ENCODE measurements around the gene CERS4.

DNA sequence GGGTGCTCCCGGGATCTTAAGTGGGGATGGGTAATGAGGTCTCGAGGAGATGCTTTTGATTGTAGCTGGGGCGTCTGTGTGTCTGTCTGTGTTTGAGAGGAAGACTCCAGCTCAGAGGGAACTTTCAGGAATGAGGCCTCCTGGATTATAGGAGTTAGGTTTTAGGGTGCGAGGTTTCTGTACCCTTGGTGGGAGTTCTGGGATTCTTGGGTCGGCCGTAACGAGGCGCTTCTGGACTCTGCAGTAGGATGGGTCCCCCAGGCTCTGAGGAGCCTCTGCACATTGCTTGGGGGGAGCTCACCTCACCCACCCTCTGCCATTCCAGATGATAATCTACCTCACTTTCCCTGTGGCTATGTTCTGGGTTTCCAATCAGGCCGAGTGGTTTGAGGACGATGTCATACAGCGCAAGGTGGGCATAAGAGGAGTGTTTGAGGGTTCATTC, 677 bp downstream of the PET100 start:
- PRO-cap: no peak
- RRBS: no CpG with 5 or more reads among the region's 11 CpGs

DNA sequence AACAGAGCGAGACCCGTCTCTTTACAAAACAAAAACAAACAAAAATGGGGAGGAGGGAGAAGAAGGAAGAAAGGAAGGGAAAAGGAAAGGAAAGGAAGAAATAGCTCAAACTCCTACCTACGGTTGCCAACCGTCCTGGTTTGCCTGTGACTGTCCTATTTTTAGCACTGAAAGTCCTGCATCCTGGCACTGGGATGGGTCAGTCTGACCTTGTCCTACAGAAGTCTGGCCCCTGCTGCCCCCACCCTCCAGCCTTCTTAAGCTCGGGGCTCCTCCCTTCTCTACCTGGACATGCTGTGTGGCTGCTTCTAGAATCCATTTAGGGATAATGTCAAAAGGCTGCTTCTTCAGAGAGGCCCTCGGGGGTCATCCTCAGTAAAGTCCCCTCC, 1.2 kb upstream of the STXBP2 start:
- PRO-cap: no peak
- RRBS: no CpG with 5 or more reads among the region's 6 CpGs

DNA sequence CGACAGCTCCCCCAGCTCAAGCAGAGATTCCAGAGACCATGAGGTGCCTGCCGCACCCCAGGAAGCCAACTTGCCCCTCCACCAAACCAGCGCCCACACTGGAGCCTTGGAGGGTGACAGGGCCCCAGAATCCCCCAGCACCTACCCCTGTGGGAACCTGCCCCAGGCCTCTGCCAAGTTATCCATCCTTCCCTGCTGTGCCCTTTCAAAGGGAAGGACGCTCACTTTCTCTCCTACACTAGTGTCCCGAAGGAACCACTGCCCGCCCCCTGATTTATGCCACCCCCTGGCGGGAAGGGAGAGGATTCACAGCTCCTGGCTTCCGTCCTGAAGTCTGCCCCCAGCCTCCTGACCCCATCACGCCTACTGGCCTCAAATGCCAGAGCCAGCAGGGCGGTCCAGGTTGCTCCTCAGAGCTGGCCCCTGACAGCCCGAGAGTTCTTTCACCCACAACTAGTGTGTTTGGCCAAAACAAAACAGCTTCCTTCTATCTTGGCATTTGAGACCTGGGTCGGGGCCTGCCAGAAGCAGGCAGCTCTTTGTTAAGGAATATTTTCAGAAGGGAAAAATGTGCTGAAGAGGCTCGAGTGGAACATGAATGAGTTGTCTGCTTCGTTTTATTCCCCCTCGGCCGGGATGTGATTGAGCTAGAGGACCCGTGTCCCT, 1.5 kb downstream of the EVI5L start:
- PRO-cap: no peak
- RRBS: no CpG with 5 or more reads among the region's 17 CpGs

- PRO-cap: unidirectional peak, plus-strand start at chr19:7871774
- RRBS: no CpG with 5 or more reads among the region's 22 CpGs
Measured at GRCh38 chr19:7871260-7872163, 2.7 kb downstream of the PRR36 start.

DNA sequence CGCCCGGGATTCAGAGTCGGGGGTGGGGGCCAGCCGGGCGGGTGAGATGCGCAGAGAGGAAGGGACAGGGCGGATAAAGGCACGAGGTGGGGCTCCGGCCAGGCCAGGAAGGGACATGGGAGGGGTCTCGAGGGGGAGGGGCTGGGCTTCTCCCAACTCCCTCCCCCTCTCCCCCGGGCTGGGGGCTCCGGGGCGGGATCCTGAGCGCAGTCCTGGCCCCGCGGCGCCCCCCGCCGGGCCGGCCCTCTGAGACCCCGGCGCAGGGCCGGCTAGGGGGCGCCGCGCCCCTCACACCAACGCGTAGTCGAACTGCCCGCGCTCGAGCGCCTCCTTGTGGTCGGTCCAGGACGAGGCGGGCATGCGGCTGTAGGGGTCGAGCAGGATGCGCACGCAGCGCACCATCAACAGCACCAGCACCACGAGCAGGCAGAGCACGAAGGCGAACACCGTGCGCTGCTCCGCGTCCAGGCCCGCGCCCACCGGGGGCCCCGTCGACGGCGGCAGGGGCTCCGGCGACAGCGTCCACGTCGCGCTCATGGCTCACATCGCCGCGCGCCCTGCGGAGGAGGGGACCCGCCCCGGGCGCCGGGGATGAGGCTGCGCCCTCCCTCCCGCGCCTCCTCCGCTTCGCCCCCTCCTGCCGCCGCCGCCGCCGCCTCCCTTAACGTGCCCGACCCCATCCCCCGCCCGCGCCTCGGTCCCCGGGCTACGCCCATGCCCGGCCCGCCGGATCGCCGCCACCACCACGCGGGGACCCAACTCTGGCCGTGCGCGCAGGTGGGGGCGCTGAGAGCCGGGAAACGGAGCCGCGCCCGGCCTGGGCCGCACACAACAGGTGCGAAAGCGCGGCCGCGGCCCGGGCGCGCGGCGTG, 697 bp downstream of the CTXN1 start:
- PRO-cap: no peak
- RRBS: 3% methylated on average over 61 of the region's 115 CpGs

GRCh38 chr19:7937829-7938440, 5.5 kb downstream of the TIMM44 start:
- PRO-cap: no peak
- RRBS: no CpG with 5 or more reads among the region's 11 CpGs

DNA sequence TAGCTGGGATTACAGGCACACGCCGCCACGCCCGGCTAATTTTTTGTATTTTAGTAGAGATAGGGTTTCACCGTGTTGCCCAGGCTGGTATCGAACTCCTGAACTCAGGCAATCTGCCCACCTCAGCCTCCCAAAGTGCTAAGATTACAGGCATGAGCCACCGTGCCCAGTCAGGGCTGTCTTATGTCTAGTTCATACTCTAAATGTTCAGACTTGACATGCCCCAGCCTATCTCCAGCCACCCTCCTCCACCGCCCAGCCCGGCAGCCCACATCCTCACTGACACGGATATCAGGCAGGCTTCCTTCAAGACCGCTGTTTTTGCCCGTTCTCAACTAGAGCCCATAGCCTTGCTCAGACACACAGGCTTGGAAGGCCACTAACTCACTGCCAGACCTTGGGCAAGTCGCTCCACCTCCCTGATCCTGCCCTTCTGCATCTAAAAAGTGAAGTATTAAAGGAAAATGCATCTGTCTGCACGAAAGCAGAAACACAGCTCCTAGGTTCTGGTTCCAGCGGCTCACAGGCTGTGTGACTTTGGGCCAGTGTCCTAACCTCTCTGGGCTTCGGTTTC, 14.7 kb upstream of the CERS4 start:
- PRO-cap: no peak
- RRBS: no CpG with 5 or more reads among the region's 16 CpGs

DNA sequence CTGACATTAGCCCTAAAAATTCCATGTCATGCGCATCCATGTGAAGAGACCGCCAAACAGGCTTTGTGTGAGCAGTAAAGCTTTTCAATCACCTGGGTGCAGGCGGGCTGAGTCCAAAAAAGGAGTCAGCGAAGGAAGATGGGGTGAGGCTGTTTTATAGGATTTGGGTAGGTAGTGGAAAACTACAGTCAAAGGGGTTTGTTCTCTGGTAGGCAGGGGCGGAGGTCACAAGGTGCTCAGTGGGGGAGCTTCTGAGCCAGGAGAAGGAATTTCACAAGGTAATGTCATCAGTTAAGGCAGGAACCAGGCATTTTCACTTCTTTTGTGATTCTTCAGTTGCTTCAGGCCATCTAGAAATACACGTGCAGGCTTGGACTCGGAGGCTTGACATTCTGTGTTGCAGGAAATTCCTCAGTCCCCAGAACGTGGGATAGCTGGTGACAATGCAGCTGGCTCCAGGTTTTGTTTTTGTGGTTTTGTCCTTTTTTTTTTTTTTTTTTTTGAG, 5.5 kb upstream of the CERS4 start:
- PRO-cap: no peak
- RRBS: no CpG with 5 or more reads among the region's 8 CpGs

- PRO-cap: bidirectional peak, plus-strand start at chr19:8209157, minus-strand start at chr19:8208968
- RRBS: 7% methylated on average over 13 of the region's 37 CpGs
Measured at GRCh38 chr19:8208631-8209078, 515 bp upstream of the CERS4 start.

- PRO-cap: bidirectional peak, plus-strand start at chr19:8209376, minus-strand start at chr19:8209204; bidirectional peak, plus-strand start at chr19:8209821, minus-strand start at chr19:8209481; unidirectional peak, minus-strand start at chr19:8210040
- RRBS: 2% methylated on average over 75 of the region's 105 CpGs
Measured at GRCh38 chr19:8209253-8210476, at the start of gene CERS4. Gene CERS4 (plus strand): TSS chr19:8209370.

GRCh38 chr19:8248065-8248624, 39.0 kb downstream of the CERS4 start:
- PRO-cap: no peak
- RRBS: no CpG with 5 or more reads among the region's 8 CpGs

- PRO-cap: no peak
- RRBS: no CpG with 5 or more reads among the region's 17 CpGs
Measured at GRCh38 chr19:8319933-8320509, 1.2 kb downstream of the NDUFA7 start.

DNA sequence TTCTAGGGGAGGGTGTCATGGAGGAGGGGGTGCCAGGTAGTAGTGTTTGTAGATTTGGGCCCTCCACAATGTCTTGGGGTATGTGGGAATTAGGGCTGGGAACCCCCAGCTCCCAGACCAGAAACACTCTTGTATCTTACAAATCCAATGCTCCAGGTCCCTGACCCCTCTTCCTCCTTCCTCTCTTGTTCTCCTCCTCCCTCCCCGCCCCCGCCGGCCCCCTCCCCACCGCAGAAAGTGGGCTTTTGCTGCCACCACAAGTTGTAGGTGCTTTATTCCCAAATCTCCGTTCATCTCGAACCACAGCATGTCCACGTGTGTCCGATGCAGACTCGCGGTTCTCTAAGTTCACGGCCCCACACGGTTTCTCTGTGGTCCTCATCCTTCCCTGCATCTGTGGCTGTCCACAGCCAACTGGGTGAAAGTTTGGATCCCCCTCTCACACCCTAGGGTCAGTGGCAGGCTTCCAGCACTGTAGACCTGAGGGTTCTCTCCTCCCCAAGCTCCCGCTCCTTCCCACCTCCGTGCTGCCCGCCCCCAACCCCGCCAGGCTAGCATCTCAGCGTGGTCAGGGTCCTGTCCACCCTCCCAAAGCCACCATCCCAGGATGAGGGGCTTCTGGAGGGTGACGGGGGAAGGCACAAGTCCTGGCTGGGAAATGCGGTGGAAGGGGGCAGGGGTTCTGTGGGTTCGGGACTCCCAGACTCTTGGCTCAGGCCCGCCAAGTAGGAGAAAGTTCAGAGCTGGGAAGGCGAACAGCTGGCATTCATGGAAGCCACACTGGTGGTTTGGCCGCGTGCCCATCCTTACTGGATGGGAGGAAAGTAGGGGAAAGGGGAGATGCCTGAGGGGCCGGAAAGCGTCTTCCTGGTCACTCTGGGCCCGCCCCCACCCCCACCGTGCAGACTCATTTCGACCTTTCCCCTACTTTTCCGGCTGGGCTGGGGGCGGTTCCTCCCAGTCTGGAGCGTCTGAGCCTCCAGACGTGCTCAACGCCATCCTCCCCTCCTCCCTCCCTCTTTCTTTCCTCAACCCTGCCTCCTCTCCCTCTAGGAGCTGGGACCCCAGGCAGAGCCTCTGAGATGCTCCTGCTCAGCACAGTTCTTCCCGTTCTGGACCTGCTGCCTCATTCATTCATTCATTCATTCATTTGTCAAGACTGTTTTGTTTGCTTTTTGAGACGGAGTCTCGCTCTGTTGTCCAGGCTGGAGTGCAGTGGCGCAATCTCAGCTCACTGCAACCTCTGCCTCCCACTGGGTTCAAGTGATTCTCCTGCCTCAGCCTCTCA, 3.2 kb downstream of the ANGPTL4 start:
- PRO-cap: no peak
- RRBS: 5% methylated on average over 5 of the region's 38 CpGs

DNA sequence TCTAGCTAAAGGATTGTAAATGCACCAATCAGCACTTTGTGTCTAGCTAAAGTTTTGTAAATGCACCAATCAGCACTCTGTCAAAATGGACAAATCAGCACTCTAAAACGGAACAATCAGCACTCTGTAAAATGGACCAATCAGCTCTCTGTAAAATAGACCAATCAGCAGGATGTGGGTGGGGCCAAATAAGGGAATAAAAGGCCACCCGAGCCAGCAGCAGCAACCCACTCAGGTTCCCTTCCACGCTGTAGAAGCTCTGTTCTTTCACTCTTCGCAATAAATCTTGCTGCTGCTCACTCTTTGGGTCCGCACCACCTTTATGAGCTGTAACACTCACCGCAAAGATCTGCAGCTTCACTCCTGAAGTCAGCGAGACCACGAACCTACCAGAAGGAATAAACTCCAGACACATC, 10.8 kb upstream of the RAB11B start:
- PRO-cap: no peak
- RRBS: no CpG with 5 or more reads among the region's 8 CpGs

DNA sequence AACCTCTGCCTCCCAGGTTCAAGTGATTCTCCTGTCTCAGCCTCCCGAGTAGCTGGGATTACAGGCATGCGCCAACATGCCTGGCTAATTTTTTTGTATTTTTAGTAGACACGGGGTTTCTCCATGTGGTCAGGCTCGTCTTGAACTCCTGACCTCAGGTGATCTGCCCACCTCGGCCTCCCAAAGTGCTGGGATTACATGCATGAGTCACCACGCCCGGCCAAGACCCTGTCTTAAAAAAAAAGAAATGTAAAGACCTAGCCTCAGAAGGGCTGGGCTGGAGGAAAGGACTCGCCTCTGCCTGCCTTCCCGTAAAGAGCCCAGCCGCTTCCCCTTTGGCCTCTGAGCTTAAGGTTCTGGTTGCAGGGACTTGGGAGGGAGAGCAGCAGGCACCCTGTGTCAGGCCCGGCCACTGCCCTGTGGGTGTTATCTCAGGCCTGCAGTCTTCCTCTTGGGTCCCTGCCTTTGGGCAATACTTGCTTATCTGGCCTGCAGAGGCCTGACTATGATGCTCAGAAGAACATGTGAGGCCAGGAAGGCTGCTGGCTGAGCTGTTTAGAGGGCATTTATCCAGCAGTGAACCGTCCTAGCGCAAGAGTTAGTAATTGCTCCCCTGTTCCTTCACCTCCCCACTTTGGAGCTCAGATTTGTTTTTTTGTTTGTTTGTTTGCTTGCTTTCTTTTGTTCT, 4.9 kb downstream of the MARCHF2 start:
- PRO-cap: no peak
- RRBS: no CpG with 5 or more reads among the region's 13 CpGs

DNA sequence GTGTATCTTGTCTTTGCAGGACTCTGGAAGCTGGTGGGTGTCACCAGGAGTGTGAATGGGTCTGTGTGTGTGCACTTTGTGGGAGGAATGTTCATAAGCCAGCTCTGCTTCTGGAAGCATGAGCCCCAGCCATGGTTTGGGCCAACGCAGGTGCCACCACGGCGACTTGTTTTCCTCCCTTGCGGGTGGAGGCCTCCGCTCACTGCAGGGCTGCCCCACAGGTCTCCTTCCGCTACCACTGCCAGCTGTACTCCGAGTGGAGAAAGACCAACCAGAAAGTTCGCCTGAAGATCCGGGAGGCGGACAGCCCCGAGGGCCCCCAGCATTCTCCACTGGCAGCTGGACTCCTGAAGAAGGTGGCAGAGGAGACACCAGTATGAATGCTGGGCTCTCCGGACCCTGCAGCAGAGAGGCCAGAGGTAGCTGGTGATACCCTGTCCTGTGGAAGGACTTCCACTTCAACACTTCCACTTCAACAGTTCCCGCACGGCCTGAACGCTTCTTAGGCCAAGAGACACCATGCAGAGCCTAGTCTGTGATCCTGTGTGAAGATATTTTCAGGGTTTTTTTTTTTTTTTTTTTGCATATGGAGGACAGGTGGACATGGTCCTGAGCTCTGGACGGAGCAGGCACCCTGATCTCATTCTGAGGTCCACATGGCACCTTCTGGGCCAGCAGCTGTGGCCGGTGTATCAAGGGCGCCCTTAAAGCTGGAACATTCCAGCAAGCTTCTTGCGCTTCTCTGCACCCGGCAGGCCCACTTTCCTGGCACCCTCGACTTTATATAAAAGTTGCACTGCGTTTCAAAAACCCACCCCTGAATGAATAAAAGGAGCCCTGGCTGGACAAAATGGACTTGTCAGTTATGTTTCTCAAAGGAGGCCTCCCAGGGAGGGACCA, 6.4 kb upstream of the HNRNPM start:
- PRO-cap: no peak
- RRBS: 96% methylated on average over 8 of the region's 22 CpGs

DNA sequence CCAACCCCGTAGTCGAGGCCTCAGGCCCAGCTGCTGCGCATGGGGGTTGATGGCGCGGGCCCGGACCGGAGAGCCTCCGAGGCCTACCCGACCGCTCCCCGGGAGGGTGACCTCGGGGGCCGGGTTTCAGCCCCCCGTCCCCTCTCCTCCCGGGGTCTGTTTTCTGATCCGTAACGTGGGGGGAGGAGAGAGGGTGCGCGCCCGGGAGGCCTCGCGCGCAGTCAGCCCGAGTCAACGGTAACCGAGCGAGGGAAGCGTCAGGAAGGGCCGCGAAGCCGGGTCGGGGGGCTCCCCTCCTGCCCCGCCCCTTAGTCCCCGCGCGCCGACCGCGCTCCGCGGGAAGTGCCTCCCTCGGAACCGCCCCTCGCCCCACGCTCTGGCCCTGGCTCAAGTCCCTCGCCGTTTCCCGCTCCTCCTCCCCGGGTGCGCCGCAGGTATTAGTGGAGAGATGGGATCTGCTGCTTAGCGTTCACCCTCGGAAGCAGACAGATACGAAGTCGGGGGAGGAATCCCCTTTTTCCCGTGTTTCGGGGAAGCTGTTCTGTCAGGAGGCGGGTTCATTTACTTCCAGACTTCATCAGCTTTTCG, 671 bp downstream of the HNRNPM start:
- PRO-cap: no peak
- RRBS: 2% methylated on average over 23 of the region's 59 CpGs

DNA sequence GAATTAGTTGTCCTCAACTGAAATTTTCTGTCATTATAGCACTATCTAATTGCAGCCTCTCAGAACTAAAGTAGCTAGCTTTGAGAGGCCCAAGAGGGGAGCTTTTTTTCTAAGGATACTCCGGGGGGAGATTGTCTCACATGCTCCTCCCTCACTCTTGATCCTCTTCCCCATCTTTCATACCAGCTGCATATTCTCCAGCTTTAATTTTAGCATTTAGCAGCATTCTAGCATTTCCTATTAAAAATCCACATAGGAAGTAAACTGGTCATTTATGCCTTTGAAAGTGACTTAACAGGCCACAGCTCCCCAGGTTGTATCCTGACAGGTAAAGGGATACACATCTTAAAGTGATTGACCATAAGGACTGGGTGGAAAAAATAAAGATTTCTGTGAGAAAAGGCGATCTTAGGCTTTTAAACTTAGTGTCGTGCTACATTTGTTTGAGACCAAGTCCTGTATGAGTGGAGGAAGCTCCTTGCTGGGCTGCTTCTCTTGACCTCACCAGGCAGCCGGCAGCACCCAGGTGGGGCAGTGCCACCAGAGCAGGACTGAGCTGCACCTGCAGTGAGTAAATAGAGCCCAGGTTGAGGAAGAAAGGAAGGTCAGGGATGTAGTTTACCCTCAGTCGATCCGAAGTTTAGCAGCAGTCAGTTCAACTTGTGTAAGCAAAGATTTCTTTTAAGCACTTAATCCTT, 13.4 kb downstream of the HNRNPM start:
- PRO-cap: no peak
- RRBS: no CpG with 5 or more reads among the region's 6 CpGs

DNA sequence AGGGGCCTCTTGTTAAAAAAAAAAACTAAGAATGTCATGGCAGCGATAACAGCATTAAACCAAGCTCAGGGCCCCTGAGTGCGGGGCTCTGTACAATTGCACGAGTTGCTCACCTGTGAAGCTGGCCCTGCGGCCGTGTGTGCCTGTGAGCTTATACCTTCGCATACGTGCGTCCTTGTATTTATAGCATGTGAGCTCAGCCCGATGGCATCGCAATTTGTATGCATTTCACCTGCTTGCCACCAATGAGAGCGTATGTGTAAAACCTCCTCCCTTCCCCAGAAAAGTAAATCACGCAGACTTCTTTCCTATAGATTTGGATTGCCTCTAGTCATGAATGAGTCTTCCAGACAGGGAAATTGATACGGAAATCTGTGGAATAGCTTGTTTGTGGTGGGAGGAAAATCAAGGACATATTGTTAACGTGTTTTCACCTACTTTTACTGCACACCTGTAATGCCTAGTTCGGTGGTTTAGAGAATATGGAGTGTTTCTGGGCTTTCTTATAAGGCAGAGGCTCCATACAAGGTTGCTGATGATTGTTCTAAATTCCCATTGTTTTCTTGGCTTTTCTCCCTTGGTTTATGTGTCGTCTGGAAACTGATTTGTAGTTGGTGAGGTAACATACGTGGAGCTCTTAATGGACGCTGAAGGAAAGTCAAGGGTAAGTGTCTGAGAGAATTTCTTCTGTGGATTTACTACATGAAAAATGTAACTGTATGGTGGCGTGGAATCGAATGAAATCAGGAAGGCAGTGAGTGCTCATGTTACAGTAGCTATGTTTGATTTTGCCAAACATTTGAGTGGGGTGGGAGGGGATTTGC, 17.4 kb downstream of the HNRNPM start:
- PRO-cap: no peak
- RRBS: no CpG with 5 or more reads among the region's 20 CpGs

GRCh38 chr19:8473999-8474709, 28.3 kb downstream of the PRAM1 start:
- PRO-cap: no peak
- RRBS: no CpG with 5 or more reads among the region's 10 CpGs